ENCODE results near the gene ARG2.

GRCh38 chr14:65230598-65230940 lies 128.3 kb upstream of the MAX start:
- PRO-cap = no peak

- PRO-cap = no peak
Observed at GRCh38 chr14:65373042-65373553, 39.4 kb upstream of the FUT8 start.

- PRO-cap = no peak
Observed at GRCh38 chr14:65482994-65483490, 70.5 kb downstream of the FUT8 start.

DNA sequence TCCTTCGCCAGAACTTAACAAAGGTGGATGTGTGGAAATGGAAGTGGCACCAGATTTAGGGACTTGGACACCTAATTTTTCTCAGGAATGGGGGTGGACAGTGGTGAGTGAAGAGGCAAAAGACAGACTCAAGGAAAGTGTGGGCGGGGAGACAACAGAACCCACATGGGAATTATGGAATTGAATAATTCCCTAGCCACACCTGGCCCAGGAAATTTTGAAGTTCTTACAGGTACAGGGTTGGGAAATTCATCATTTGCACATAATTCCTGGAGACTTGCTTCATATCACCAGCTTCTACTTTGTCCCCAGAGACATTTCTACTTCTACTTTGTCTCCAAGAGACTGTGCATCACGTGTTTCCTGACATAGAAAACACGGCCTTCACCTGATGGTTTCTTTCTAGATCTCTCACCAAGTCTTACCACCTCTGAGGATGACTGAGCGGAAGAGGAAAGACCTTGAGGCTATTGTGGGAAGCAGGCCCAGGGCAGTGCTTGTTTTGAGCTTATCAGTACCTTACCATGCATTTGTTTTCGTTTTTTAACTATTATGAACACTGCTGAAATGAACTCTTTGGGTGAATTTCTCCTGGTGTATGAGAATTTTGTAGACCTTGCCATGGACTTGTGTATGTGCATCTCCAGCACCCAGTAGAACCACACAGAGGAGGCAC lies 434.4 kb downstream of the FUT8 start:
- PRO-cap = no peak

- PRO-cap = no peak
Observed at GRCh38 chr14:66280927-66281345, 205.2 kb upstream of the CCDC196 start.

GRCh38 chr14:67416074-67416767 lies 4.3 kb upstream of the PLEK2 start:
- PRO-cap = no peak

GRCh38 chr14:67441552-67442159 lies 29.7 kb upstream of the PLEK2 start:
- PRO-cap = no peak

- PRO-cap = bidirectional peak, plus-strand start at chr14:67619920, minus-strand start at chr14:67619686
Observed at GRCh38 chr14:67619832-67620786, at the start of gene ARG2. Gene ARG2, plus strand, starts transcription at chr14:67619920.

GRCh38 chr14:68145070-68145465 lies 325.5 kb downstream of the RAD51B start:
- PRO-cap = no peak

DNA sequence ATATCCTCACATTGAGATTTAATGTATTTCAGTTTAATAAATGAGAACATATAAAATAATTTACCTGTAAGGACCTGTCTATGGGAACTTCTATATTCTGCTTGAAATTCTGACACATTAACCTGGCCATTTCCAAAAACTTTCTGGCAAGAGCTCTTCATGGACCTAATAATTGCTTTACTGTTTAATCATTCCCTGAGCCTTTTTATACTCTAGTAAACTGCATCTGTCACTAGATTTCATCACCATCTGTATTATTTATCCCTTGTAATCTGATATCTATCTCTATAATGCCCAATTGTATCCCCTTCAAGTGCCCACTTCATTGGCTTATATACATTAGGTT lies 327.7 kb downstream of the RAD51B start:
- PRO-cap = no peak

DNA sequence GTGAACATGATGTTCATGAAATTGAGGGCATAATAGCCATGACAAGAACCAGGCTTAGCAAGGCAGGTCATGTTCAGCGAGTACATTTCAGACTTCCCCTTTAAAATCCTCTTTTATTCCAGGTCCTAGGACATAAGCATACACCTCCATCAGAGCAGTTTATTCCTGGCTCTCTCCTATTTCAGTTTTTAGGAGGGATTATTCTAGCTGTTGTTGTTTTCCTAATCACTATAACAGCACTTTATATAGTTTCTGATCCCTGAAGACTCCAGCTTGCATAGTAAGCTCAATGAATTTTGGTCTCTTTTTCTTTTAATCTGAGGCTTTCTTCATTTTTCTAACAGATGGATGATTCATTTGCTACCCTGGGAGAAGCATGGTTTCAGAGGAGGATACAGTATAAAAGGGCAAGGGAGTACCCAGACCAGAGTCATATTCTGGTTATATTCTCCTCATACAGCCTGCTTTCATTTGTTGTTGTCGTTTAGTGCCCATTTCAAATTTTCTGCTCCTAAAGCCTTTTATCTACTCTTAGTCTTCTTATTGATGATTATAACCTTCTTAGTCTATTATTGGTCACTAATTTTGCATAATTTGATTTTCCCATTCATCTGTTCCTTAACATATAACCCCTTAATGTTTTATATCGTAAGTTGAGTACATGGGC lies 349.4 kb downstream of the RAD51B start:
- PRO-cap = no peak

DNA sequence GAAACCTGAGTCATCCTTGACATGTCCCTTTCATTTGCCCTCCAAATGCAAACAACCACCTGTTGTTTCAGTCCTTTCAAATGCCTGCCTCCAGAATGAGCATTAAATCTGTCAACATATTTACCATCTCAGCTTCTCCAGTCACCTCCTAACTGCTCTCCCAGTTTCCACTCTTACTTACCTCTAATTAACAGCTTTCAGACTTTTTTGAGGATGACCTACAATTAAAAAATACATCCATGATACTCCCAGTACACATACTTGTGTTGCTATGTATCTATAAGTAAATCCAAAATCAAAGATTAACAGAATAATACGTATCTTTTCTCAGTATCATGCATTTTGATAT lies 375.7 kb downstream of the RAD51B start:
- PRO-cap = no peak

DNA sequence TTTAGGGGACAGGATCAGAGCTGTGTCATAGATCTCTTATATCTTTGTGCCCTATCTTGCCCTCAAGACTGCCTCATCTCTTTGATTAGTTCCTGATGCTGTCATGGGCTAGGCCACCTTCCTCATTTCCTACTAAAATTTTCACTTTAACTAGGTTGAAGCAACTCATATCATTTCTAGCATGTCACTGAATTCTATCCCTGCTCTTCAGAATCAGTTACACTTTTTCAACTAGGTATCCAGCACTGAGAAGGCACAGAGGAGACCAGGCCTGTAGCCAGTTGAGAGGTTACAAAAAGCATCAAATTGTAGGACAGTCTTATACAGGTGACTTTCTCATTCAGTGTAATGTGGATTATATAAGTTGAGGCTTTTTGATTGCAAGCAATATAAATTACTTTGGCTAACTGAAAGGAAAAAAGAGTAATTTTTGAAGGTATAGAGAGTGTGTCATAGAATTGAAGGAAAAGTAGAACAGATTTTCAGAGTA lies 410.3 kb downstream of the RAD51B start:
- PRO-cap = no peak

- PRO-cap = no peak
Observed at GRCh38 chr14:68230901-68231323, 411.3 kb downstream of the RAD51B start.

GRCh38 chr14:68363728-68364206 lies 429.1 kb downstream of the ZFP36L1 start:
- PRO-cap = bidirectional peak, plus-strand start at chr14:68364027, minus-strand start at chr14:68363995

DNA sequence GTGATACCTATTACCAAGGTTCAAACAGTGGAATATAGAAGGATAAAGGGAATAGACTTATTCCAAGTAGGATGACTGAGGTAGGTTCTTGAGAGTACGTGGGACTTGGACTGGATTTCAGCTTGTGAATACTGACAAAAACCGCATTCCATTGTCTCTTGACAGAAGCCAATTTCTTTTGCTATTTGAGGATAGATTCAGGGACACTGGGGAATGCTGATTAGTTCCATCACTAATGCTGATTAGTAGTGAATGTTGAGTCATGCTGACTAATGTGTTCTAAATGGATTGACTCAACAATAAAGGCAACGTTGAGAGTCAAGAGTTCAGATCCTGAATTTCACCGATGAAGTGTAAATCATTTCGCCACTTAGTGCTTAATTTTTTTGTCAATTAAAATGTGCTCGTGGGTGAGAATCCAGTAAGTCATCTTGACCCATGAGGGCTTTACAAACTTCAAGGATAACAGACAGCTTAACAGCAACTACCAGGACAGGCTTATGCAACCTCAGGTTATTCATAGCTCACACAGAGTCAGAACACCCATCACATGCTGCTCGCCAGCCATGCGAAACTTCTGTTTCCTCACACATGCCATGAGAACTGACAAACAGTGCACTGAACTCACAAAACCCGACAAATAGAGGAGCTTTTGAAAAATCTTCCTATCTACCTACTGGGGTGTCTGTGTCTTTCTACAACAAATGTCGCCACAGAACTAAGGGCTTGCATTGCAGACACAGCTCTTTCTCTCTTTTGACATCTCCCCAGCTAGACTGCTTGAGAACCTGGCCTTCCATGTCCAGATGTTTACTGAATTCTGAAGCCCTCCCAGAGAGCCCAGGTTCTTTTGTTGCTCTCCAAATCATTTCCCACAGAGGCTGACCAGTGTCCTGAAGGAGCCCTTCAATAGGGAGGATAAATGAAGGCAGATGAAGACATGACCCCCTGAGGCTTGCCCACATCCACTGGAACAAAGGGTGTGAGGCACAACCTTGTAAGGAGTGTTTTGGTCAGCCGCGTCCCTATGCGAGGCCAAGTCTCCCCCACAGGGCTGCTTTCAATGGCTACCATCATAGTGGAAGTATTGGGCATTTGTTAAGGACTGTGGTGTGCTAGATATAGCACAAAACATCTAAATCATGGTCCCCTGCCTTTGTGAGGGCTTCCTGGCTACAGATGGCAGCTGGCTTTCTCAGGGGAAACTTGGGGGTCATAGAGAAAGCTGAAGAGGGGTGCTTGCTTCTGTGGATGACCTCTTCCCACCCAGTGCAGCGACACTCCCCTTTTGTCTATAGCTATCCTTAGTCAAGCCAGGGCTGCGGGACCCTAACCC lies 316.3 kb downstream of the ZFP36L1 start:
- PRO-cap = no peak

GRCh38 chr14:68495224-68495748 lies 297.6 kb downstream of the ZFP36L1 start:
- PRO-cap = no peak

DNA sequence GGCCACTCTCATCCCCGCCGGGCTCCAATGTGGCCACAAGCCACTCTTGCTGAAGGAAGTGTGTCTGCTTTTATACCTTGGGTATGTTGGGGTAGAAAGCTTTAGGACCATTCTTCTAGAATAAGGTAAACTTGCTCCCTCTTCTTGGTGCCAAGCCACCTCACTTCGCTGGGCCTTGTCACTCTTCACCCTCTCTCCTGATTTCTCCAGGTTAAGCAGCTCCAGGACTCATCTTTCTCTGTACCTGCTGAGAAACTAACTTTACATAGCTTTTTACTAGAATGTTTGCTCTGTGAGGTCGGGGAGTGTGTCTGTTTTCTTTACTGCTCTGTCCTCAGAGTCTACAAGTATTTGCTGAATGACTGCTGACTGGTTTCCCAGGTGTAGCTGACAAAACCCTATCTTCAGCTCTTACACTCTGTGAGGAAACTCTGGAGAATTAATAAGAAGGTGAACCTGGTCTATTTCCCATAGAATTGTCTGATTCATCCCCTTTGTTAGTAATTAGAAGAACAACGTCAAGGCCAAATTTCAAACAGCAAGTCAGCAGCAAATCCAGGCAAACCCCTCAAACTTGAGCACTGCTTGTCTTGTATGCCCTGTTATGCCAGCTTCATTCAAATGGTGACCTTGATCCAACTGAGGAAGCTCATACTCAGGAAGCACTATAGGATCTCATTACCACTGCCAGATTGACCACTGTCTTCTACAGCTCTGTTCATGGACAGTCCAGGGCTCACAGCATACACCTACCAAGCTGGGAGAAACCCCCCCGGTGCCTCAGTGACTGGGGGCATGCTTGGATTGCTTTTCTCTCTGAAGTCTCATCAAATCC lies 226.8 kb downstream of the ZFP36L1 start:
- PRO-cap = no peak

GRCh38 chr14:68571904-68572301 lies 221.0 kb downstream of the ZFP36L1 start:
- PRO-cap = no peak

GRCh38 chr14:68584072-68584426 lies 208.8 kb downstream of the ZFP36L1 start:
- PRO-cap = no peak